Choroid plexus epithelial cell (primary cell): ENCODE measurements around a stretch of chr17.

GRCh38 chr17:29170124-29170704 is 10.0 kb downstream of the MYO18A start:
- RRBS = 95% methylated on average over 2 of the region's 6 CpGs

DNA sequence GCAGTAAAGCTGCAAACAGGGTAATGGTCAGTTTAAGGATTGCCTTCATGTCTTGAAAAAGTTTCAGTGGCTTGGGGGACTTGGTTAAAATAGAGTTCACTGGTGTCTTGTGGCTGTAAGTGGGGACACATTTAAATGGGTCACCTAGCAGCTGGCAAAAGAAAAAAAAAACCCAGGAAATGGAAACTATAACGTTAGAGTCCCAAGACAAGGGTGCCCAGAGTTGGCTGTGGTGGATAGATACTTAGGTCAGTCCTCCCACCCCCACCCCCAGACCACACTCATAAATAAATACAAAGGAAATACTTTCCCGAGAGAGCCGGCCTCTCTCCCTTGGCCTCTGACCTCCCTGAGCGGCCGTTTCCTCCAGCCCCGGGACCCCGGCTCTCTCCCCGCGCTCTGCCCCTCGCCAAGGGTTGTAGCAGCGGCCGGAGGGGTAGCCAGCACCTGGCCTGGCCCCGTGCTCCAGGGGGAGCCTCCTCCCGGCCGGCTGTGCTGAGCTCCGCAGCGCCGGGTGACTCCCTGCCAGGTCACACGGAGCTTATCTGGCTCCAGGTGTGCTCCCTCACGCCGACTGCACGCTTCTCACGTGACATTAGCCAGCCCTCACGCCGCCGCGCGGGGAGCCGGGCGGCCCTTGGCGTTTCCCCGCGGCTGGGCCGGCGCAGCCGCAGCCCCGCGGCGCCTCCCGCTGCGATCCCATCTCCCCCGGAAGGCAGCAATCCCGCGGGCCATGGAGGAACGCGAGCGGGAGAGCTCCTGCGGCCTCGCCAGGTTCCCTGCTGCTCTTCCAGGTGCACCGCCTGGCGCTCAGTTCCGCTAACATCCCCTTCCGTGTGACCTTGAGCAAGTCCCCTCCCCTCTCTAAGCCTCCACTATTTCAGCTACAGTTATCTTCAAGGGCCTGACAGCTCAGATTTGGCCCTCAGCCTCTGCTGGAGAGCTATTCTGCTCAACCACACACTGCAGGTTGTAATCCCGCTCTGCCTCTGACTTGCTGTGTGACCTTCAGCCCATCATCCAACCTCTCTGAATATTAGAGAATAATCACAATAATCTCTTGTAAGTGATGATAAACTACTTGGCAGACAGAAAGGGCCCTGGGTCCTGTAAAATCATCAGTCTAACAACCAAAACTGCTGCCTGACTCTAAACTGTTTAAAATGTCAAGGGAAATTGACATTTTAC is 3.6 kb downstream of the MYO18A start:
- RRBS = 2% methylated on average over 21 of the region's 54 CpGs

DNA sequence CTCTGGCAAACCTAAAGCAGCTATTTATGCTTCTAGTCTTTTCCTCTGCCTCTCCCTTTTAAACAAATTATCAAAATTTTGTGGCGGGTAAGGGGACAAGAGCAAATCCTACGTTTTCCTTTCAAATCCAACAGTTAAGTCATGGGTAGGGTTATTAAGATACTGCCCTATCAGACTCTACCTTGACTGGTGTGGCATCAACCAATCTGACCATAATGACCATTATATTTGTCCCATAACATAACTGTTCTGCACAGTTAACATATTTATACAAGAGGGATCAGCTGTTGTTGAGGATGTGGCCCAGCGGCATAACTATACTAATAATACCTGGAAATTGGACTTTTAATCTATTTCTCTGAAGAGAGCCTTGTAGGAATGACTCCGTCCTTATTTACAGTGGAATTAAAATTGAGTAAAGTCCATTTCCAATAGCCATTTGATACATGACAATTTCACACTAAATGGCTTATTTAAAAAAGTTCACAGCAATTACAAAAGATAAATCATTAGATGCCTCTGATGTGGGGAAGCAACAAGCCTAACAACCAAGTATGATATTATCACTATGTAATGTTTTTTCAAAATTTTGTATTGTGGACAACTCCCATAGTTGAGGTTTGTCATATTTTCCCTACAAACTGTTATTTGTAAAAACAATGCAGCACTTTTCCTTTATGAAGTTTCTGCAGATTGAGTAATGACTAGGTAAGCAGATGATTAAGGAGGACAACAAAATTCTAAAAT is 13.6 kb downstream of the CRYBA1 start:
- RRBS = no CpG with 5 or more reads among the region's 4 CpGs

DNA sequence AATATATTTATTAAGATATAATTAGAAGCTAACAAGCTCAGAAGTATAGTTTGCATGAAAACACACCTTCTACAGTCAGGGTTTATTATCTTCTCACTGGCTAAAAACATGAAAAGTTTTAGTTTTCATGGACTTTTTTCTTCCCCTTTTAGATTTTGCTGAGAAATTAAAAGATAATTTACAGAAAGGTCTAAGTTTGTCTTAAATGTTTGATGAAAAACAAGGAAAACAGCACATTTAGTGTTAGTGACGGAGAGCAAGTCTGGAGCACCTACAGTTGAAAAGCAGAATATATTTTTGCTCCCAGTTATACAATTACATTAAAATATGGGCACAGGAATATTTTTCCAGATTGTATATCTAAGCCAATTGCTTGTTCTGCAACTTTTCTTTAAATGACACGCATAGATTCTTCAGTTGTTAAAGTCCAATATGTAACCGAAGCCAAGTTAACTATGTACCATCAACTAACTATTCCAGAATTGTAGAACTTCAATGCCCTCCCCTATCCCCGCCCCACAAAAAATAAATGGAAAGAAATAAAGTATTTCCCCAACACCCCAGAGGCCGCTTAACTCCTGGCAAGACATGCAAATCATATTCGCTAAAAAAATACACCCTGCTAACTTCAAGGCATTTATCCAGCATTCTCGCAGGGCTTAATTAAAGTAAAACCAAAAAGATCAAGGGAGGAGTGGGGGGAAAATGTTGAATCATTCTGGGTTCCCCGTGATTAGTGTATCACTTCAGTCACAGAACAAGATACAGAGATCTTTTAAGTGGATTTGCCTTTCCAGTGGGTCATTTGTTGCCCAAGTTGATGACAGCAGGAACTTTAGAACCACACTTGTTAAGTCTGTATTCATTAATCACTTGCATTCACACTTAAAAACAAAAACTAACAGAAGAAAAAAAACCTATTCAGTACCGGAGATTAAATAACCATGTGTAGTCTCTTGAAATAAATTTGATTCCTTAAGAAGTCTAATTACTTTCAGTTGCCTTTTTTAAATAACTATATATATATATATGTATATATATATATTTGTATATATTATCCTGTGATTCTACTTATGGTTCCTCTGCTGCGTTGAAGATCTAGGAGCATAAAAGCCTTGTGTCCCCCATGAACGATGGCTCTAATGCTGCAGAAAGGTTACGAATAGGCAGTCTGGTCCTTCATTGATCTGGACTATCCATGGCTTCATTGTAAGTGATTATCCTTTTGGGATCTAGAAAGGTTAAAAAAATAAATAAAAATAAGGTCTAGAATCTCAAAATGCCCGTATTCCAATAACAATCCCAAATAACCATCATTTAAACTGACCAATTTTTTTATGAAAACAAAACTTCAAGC is 17.2 kb downstream of the CRYBA1 start:
- RRBS = no CpG with 5 or more reads among the region's 13 CpGs

- RRBS = no CpG with 5 or more reads among the region's 4 CpGs
These were observed 14.6 kb downstream of the NUFIP2 start for GRCh38 chr17:29279027-29279978.

DNA sequence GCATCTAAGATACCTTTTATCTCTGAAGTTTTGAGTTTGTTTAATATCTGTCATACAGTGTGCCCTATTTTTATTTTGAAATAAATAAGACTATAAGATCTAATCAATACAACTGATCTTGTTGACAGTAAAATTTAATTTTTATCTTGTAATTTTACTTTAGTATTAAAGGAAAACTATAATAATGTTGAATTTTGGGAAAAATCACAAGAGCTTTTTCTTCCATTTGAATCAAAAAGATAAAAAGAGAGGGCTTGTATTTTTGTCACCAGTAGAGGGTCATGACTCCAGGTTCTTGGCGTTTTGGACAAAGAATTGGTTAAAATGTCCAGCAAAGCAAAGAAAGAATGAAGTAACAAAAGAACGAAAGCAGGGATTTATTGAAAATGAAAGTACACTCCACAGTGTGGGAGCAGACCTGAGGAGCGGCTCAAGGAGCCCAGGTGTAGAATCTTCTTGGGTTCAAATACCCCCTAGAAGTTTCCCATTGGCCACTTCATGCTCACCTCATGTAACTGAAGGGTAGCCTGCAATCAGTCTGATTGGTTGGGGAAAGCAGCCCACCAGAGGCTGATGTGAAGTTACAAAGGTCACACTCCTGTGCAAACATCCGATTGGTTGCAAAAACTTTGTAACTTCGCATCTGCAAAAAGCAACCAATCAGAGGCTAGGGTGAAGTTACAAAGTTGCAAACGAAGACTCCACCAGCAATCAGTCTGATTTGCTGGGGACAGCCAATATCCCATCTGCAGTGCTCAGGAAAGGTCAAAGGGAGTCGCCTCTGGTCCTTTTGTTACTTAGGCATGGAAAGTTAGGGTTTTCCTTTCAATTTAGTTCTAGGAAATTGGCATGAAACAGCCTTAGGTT is 39.9 kb downstream of the TAOK1 start:
- RRBS = no CpG with 5 or more reads among the region's 7 CpGs

DNA sequence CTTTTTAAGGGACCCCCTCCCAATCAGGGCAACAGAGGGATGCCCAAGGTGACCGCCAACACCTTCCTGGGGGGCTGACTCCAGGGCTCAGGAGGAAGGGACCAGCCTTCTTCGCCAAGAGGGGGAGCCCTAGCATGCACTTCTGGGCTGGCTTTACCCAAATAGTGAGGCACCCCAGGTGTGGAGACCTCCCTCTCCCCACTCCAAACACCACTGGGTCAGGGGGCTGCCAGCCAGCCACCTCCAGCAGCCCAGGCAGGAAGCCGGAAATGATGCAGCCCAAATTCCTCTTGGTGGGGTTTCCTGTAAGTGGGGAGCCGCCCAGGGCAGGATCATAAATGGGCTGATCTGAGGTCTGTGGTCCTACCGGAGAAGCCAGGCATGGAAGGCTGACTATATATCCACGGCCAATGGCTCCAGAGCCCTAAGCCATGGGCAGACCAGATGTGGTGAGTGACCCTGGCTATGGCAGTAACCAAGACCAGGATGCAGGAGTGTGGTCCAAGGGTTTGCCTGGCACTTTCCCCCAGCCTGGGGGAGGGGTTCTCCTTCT is 4.3 kb downstream of the GIT1 start:
- RRBS = 8% methylated on average over 2 of the region's 6 CpGs

DNA sequence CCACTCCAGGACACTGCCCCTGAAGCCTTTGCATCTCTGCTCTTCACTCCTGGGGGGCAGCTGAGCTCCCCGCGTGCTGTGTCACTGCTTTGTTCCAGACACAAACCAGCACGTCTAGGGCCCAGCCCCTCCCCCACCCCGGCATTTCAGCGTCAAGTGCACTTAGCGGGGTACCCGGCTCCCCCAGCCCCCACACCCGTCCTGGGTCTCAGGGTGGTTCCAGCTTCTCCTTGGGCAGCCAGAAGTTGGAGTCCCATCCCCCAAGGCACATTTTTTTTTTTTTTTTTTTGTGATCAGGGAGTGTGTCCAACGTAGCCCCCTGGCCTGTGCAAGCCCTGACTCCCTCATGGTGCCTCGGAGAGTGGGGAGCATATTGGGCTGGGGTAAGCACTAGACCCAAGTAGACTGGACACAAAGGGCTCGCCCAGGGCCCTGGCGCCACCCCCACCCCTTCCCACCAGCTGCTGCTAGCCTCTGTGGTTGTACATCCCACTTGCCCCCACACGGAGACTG is 8.7 kb downstream of the CORO6 start:
- RRBS = 11% methylated on average over 3 of the region's 13 CpGs

DNA sequence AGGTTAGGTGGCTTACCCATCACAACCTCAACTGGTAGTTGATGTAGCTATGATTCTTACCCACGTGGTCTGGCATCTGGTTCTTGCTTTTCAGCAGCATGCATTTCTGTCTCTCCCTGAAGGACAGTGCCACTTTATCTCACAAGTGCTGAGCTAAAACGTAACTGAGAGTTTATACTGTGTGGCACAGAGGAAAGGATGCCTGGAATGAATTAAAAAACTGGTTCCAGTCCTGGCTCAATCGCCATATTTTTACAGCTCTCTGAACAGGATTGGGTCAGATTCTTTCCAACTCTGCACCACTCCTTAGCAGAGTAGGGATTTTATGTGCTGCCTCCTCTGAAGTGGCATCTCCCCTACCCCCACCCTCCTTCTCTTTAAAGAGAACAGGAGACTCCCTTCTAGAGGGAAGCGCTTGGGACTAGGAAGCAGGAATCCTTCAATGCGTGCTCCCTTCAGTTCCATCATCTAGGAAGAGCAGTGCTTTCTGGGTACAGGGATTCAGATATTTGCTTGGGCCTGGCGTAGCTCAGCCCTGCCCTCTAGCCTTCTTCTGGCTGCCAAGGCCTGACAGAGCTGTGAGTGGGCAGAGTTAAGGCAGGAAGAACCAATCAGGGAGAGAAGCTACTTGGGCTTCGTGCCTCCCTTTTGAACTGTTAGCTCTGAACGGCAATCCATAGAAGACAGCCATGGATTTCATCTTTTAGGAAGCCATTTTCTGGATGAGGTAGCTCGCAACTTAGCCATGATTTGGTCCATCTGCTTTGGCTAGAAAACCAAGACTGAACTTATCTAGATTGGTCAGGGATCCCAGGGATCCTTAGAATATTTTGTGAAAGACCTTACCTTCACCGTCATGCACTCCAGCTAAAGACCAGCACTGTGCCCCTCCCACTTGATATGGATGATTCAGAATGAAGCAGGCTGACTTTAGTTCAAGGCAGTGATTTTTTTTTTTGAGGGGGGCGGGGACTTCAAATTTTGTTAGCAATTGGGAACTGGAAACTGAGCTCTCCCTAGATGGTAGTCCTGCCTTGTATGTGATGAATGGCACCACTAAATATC is 2.3 kb upstream of the CORO6 start:
- RRBS = no CpG with 5 or more reads among the region's 11 CpGs

- RRBS = no CpG with 5 or more reads among the region's 9 CpGs
These were observed 7.4 kb upstream of the CORO6 start for GRCh38 chr17:29629849-29630807.

- RRBS = no CpG with 5 or more reads among the region's 7 CpGs
These were observed 16.7 kb upstream of the CORO6 start for GRCh38 chr17:29639191-29640091.

DNA sequence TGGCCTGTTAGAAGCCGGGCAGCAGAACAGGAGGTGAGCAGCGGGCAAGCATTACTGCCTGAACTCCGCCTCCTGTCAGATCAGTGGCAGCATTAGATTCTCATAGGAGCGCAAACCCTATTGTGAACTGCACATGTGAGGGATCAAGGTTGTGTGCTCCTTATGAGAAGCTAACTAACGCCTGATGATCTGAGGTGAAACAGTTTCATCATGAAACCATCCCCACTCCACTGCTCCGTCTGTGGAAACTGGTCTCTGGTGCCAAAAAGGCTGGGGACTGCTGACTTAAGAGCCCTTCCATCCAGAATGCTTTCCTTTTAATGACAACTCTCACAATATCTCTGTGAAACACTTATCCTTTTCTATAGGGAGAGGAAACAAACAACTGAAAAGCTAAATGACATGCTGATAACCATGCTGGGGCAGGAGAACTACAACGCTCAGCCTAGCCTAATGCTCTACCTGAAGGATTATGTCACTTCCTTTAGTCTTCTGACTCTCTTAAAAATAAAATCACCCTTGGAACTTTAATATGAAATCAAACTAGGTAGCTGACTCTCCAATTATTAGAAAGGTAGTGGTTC is 44.8 kb upstream of the CORO6 start:
- RRBS = no CpG with 5 or more reads among the region's 7 CpGs

DNA sequence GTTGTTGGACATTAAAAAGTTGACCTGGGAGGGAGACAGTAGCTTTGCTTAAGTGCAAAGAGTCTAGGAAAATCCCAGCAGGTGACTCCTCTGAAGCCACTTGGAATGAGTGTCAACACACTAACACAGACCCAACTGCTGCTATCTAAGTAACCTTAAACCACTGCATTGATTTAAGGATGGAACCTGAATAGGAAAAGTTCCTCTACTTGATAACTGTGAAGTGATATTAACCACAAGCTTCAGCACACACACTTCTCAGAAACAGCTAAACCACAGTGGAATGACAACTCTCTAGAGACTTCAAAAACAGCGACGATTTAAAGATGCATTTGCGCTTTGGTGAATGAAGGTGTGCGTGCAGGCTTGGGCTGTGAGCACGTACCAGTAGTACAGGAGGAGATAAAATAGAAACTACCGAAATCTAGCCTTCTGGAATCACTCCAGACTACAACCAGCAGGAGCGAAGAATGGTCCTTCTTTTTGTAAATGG is 137.6 kb upstream of the CORO6 start:
- RRBS = no CpG with 5 or more reads among the region's 7 CpGs

- RRBS = no CpG with 5 or more reads among the region's 5 CpGs
These were observed 37.2 kb downstream of the SSH2 start for GRCh38 chr17:29892569-29893504.

- RRBS = no CpG with 5 or more reads among the region's 4 CpGs
These were observed 1.2 kb upstream of the SSH2 start for GRCh38 chr17:29931067-29931849.

GRCh38 chr17:30178926-30179673 is 56.4 kb downstream of the SLC6A4 start:
- RRBS = no CpG with 5 or more reads among the region's 2 CpGs

DNA sequence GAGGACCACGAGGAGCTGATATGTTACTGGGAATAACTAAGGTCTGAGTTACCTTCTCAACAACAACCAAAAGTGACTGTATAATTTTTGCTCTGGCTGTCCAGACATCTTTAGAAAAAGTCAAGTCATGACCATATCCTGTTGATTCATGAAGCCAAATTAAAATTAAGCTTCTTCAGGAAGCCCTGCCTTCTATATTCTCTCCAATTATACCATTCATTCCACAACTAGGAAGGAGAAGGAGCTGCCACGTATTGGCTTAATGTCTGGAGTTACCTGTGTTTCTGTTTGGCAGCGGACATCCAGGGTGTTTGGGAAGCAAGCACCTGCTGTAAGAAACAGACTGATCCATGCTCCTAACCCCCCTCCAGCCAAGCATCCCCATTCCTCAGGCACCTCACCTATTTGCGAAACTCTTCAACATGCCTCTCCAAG is 1.8 kb downstream of the SLC6A4 start:
- RRBS = no CpG with 5 or more reads among the region's 4 CpGs

DNA sequence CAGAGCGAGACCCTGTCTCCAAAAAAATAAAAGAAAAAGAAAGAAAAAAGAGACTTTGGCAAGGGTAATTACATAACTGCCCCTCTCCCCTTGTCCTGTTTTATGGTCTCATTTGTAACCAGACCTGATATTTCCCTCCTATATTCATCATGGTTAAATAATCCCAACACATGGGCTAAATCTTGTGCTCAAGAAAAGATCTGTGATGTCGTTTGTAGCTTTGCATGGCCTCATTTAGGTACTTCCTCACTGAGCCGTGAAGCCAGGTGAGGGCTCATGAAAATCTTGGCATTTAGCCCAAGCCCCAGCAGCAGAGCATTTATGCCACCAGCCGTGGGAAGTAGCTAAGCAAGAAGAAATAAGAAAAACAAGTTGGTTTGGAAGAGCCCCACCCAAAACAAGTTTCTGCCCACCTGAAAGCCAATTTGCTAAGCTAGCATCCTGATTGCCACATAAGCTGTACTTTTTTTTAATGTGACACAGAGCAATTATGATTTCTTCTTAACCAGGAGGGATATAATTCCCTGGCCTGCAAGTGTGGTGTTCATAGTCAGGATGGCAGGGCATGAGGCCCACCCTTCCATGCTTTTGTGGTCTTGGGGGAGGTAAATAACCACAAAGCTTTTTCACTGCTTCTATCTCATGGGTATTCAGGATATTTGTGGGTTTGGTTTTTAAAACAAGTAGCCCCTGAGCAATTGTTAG is 10.6 kb downstream of the TMIGD1 start:
- RRBS = no CpG with 5 or more reads among the region's 4 CpGs

DNA sequence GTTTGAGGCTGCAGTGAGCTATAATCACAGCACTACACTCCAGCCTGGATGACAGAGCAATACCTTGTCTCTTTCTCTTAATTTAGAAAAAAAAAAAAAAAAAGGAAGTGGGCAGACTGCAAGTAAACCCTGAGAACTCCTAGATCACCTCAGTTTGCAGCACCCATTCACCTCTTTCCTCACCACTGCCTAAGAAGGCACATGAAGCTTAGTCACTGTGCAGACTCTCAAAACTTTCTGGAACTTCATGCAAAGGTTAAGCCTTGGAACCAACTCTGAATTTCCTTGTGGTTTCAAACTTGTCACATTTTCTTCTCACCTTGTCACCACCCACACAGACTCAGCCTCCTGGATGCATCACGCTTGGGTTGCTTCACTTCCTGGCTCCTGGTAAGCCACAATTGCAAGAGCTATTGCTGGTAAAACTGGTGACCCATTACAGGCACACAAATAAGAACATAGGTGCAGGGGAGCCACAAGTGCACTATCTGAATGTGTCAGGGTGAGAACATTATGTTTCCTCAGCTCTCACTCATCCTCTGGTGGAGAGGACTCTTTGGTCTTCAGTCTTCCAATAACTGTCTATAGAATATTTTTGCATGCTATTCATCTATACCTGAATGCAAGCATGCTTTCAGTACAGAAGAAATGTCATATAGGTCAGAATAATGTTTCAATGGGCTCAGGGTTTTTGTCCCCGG is 14.9 kb upstream of the CPD start:
- RRBS = no CpG with 5 or more reads among the region's 2 CpGs

DNA sequence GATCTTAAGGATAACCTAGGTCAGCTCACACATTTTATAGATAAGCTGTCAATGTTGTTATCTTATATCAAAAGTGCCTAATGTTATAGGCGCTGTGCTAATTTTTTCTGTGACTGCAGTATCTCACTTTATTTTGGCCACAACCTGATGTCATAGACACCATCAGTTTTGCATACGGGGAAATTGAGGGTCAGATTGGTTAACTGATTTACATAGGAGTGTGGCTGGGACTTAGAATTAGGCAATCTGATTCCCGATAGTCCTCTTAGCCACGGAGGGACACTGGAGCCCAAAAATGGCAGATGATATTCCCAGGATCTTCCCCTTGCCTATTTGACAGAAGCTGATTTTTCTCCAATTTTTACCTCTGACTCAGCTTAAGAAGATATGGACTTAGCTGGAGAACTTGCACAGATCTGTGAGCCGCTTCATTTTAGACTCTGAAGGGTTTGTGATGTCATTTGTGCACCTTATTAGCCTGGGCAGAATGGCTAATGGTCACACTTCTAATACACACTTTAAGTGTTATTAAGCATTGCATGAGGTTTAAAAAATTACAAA is 1.4 kb downstream of the CPD start:
- RRBS = no CpG with 5 or more reads among the region's 5 CpGs